ENCODE measurements around a stretch of chr10.

DNA sequence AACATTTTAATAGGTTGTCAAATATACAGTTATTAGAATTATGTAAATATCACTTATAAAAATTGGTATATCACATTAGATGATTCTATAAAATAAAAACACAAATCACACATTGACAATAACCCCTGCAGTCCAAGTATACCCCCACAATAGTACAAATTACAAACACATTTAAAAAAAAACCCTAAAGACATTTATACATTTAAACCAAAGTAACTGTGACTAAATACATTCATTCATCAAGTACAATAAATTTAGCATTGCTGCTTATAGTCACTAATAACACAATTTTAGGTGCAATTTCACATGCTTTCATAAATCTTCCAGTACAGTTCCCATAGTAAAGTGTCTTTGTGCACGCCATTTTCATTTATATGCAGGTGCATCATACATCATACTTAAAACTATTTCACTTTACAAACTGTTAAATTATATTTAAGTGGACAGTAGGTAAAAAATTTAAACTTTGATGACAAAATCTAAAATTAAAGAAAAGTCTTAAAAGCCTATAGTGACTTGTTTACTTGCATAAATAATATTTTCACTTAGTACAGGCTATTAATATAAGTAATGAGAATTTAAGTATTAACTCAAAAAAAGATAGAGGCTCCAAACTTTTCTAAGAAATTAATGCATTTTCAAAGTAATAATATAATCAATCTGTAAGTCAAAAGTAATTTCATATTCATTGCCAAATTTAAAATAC lies 76.0 kb downstream of the IPMK start:
- PRO-cap: no peak
- RAMPAGE, long total RNA, 4 experiments: start-site peak on the minus strand in 1 of 4 experiments, centred at position 149 of the sequence, 12 reads per replicate

DNA sequence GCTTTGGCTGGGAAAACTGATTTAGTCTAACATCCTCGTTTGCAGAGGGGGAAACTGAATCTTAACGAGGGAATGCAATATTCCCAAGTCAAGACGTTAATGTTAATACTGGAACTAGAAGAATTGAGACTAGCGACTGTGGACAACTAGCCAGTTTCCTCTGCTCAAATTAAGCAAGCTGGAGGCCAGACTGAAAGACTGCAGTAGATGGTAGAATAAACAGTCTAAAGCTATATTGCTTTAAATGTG lies 702 bp upstream of the TFAM start:
- PRO-cap: no peak
- RAMPAGE, long total RNA, 4 experiments: no peak in any of the 4 experiments

GRCh38 chr10:58533598-58534646 lies 21.2 kb downstream of the BICC1 start:
- PRO-cap: no peak
- RAMPAGE, long total RNA, 4 experiments: start-site peak on the plus strand in 1 of 4 experiments, at chr10:58533722-58533775 at its widest, 5 reads per replicate

GRCh38 chr10:58534937-58536081 lies 22.6 kb downstream of the BICC1 start:
- PRO-cap: no peak
- RAMPAGE, long total RNA, 4 experiments: no peak in any of the 4 experiments

- PRO-cap: no peak
- RAMPAGE, long total RNA, 4 experiments: no peak in any of the 4 experiments
Measured at GRCh38 chr10:58856456-58857063, 319.9 kb upstream of the PHYHIPL start.

DNA sequence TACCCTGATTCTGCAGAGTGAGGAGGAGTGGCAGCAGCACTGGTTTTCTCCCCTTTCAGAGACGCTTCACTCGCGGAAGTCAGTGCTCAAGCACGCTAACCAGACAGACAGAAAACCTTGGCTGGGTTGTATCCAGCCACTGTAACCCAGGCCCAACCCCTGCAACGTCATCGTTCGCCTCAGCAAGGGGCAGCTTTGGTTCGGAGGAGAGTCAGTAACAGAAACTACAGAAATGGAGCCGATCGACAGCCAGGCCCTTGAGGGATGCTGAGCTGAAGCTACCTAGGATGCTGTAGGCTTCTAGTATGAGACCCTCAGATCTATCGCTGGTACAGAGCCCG lies 171.0 kb downstream of the SLC16A9 start:
- PRO-cap: no peak
- RAMPAGE, long total RNA, 4 experiments: no peak in any of the 4 experiments

DNA sequence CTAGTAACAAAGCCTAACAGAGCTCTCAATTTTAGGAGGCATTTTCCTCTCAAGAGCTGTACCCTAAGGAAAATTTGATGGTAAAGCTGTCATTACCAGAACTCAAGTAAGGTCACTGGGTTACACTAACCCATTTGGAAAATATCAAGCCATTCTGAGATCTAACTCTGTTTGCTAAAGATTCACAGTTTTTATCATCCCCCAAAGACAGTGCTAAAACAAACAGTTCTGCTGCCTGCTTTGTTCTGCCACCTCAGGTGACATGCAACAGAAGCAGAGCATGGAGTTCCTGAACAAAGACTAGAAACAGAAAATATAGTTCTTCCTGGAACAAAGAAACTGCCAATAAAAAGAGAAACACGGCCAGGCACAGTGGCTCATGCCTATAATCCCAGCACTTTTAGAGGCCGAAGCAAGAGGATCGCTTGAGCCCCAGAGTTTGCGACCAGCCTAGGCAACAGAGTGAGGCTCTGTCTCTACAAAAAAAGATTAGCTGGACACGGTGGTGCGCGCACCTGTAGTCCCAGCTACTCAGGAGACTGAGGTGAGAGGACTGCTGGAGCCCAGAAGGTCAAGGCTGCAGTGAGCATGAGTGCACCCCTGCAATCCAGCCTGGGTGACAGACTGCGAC lies 70.8 kb downstream of the CCDC6 start:
- PRO-cap: no peak
- RAMPAGE, long total RNA, 4 experiments: no peak in any of the 4 experiments

DNA sequence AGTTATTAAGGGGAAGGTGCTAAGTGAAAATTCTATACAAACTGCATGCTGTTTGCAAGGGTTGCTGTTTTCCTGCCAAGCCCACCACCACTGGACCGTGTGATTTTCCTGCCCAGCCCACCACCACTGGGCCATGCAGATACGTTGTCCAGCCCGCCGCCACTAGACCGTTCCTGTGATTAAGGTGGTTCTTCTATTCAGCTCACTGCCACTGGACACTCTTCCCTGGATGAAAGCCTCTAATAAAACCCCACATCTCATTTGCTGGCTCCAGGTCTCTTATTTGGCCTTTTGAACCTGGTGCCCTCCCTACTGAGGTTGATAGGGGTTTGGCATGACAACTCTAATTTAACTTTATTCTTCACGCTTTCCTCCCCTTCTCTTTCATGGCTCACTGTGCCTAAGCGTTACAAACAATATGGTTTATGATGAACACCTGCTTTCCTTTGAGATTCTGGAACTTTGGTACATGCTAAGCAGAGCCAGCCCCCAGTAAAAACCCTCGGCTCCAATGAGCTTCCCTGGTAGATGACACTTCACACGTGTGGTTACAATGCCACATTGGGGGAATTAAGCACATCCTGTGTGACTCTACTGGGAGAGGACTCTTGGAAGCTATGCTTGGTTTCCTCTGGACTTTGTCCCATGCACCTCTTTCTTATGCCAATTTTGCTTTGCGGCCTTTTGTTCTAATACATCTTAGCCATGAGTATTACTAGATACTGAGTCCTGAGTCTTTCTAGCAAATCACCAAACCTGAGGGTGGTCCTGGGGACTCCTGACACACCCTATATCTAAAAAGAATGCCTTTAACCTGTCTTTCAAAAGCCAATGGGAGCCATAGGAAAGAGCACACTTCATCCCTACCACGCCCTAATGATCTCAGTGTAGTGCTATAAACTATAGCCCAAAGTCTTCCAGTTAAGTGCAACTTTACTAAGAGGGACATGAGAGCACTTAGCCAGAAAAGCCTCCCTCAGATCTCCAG lies 37.8 kb downstream of the CCDC6 start:
- PRO-cap: no peak
- RAMPAGE, long total RNA, 4 experiments: start-site peak on the minus strand in 1 of 4 experiments, centred at position 406 of the sequence, 9 reads per replicate

DNA sequence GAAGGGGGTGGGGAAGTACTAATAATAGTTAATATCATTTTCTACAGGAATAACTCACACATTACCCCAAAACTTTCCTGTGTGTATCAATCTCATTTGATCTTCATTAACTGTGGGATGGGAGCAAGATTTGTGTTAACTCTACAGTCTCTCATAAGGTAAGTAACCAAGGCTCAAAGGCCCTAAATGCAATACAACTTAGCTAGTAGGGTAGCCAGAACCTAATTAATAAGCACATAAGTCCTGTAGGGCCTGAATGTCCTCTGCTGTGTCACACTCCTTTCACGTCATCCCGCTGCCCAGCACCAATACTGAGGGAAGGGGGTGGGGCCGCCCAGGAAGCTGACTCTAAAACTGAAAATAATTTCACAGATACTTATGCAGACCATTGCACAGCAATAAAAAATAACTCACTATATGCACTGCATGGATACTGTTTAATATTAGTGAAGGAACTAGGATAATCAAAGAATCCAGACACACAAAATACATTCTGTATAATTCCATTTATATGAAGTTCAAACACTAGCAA lies 13.7 kb downstream of the CCDC6 start:
- PRO-cap: no peak
- RAMPAGE, long total RNA, 4 experiments: no peak in any of the 4 experiments

GRCh38 chr10:59905926-59906088 lies 549 bp downstream of the CCDC6 start:
- PRO-cap: no peak
- RAMPAGE, long total RNA, 4 experiments: no peak in any of the 4 experiments

DNA sequence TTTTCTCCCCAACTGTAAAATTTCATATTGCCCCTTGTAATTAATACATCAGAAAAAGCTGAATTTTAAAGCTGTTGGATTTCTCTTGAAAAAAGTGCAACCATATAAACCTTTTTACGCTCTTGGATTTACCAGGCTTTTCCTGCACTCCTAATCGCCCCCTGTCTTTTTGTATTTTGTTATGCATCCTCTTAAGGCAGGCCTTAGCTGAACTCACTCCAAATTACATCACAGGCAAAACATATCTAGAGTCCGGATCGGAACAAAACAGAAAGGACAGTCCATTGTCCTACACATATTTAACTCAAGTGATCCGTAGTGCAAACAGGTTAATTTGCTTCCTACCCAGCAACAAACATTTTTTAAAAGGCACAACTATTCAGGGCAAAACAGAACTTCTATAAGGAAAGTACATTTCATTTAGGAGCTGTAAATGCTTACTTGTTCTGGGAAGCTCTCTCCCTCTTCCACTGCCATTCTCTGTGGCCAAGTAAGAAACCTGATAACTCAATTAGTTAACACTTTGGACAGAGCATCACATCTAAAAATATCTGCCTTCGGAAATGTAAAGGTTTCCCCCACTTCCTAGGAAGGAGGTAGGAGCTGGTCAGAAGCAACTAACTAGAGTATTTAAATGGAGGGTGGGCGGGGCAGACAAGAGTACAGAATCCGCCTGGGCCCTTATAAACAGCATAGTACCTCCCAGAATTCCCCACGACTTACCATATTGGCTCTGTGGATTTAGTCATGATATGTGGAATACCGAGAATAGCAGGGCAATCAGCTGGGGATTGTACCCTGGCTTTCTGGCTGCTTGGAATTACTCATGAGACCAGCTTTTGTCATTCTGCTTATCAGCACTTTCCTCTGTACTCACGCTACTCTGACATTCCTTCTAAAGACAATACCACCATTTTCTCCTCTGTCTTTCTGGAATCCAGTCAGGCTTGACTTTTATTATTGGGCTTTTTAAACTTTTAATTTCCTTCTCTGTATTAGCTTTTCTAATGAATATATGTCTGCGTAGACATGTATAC lies 89.5 kb downstream of the ANK3 start:
- PRO-cap: no peak
- RAMPAGE, long total RNA, 4 experiments: no peak in any of the 4 experiments

DNA sequence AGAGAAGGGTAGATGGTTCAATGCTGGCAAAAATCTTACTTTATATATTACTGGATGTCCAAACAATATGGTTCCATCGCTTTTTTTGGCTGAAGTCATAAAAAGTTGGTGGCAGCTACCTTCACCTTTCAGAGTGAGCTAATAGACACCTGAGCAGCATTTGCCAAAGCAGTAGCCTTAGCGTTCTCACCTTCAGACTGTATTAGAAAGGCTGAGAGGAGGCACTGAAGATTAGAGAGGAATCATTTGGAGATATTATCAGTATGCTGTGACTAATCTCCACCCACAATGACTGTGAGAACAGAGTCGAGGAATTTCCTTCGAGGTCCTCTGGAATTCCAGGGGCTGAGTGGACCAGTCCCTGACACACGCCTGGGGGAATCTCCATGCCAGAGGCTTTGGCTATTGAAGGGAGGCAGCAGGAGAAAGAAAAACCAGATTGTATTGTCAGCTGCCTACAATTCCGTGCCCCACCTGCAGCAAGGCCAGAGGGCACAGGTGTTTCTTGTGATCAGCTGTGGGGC lies 25.0 kb upstream of the ANK3 start:
- PRO-cap: no peak
- RAMPAGE, long total RNA, 4 experiments: no peak in any of the 4 experiments

GRCh38 chr10:61456368-61456751 lies 3.2 kb upstream of the TMEM26 start:
- PRO-cap: no peak
- RAMPAGE, long total RNA, 4 experiments: no peak in any of the 4 experiments

- PRO-cap: no peak
- RAMPAGE, long total RNA, 4 experiments: no peak in any of the 4 experiments
Measured at GRCh38 chr10:61941064-61942027, 39.8 kb downstream of the ARID5B start.

- PRO-cap: no peak
- RAMPAGE, long total RNA, 4 experiments: no peak in any of the 4 experiments
Measured at GRCh38 chr10:62001904-62002209, 100.4 kb downstream of the ARID5B start.

- PRO-cap: unidirectional peak, minus-strand start at chr10:62048068
- RAMPAGE, long total RNA, 4 experiments: no peak in any of the 4 experiments
Measured at GRCh38 chr10:62047770-62048421, 146.4 kb downstream of the ARID5B start.

DNA sequence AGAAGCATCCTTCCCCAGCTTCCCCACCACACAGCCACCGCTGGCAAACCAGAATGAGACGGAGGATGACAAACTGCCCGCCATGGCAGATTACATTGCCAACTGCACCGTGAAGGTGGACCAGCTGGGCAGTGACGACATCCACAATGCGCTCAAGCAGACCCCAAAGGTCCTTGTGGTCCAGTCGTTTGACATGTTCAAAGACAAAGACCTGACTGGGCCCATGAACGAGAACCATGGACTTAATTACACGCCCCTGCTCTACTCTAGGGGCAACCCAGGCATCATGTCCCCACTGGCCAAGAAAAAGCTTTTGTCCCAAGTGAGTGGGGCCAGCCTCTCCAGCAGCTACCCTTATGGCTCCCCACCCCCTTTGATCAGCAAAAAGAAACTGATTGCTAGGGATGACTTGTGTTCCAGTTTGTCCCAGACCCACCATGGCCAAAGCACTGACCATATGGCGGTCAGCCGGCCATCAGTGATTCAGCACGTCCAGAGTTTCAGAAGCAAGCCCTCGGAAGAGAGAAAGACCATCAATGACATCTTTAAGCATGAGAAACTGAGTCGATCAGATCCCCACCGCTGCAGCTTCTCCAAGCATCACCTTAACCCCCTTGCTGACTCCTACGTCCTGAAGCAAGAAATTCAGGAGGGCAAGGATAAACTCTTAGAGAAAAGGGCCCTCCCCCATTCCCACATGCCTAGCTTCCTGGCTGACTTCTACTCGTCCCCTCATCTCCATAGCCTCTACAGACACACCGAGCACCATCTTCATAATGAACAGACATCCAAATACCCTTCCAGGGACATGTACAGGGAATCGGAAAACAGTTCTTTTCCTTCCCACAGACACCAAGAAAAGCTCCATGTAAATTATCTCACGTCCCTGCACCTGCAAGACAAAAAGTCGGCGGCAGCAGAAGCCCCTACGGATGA lies 177.1 kb downstream of the RTKN2 start:
- PRO-cap: no peak
- RAMPAGE, long total RNA, 4 experiments: start-site peak on the plus strand in 1 of 4 experiments, centred at position 154 of the sequence, 76 reads per replicate

GRCh38 chr10:62267924-62268542 lies 611 bp downstream of the RTKN2 start:
- PRO-cap: no peak
- RAMPAGE, long total RNA, 4 experiments: no peak in any of the 4 experiments

DNA sequence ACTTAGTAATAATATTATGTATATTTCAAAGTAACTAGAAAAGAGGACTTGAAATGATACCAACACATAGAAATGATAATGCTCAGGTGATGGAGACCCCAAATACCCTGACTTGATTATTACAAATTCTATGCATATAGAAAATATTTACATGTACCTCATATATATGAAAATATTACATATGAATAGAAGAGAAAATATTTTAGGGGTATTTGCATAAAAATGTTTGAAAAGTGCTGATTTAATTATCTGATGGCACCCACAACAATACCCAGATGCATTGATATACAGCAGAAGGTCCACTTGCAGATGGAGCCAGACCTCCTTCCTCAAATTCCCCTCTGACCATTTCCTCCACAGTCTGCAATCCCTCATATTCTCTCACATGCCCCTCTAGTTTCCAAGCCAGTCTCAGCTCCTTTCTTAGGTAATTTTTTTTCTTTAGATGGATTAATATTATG lies 6.3 kb upstream of the RTKN2 start:
- PRO-cap: no peak
- RAMPAGE, long total RNA, 4 experiments: no peak in any of the 4 experiments

- PRO-cap: no peak
- RAMPAGE, long total RNA, 4 experiments: no peak in any of the 4 experiments
Measured at GRCh38 chr10:62827000-62827258, 10.8 kb upstream of the EGR2 start.

All from transverse colon (tissue), 4 donors.